ENCODE results near the genes RUSF1, KRBOX5 and TP53TG3.

GRCh38 chr16:31451150-31452279 is 7.8 kb upstream of the ARMC5 start:
- PRO-cap = no peak

DNA sequence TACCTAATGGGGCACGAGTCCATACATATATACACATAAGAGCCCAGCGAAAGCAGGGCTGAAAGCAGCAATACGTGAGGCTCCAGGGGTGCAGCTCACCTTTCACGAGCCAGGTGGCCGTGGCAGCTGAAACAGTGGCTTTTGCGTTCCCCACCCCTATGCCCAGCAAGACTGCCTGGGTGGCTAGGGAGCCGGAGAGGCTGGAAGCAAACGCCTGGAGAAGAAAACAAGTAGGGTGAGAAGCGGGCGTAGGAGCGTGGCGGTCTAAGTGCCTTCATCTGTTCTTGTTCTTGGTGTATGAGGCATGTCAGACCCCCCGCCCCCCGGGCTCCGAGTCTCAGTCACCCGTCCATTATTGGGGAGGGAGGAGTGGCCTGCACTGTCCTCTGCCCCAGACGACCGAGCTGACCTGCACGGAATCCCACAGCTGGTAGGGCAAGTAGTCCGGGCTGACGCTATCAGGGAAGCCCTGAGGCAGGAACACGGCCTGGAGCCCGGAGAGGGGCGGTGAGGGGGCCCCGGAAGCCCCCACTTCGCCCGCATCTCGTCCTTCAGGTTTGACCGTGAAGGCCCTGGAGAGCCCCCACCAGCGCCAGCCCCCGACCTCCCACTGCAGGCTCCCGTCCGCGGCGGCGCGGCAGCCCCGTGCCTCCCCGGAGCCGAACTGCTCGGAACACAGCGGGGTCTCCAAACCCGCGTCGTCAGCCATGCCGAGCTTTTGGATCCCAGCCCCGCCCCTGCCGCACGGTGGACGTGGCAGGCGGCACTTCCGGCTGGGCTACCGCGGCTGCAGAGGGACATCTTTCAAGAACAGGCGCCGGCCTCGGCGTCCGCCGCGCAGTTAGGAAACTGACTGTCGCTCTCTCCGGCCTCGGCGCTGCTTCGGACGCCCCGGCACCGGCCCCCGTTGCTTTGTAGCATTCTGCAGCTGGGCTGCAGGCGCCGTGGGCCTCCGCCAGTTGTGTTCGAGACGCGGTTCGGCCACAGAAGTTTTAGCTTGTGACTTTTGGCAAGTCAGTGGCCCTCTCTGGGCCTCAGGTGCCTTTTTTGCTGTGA is at the start of gene RUSF1:
TSS of gene RUSF1 (minus strand) at position 727 of the 1,056 bp plus-strand sequence.
- PRO-cap = bidirectional peak, plus-strand start at position 852 of the sequence, minus-strand start at position 720 of the sequence

DNA sequence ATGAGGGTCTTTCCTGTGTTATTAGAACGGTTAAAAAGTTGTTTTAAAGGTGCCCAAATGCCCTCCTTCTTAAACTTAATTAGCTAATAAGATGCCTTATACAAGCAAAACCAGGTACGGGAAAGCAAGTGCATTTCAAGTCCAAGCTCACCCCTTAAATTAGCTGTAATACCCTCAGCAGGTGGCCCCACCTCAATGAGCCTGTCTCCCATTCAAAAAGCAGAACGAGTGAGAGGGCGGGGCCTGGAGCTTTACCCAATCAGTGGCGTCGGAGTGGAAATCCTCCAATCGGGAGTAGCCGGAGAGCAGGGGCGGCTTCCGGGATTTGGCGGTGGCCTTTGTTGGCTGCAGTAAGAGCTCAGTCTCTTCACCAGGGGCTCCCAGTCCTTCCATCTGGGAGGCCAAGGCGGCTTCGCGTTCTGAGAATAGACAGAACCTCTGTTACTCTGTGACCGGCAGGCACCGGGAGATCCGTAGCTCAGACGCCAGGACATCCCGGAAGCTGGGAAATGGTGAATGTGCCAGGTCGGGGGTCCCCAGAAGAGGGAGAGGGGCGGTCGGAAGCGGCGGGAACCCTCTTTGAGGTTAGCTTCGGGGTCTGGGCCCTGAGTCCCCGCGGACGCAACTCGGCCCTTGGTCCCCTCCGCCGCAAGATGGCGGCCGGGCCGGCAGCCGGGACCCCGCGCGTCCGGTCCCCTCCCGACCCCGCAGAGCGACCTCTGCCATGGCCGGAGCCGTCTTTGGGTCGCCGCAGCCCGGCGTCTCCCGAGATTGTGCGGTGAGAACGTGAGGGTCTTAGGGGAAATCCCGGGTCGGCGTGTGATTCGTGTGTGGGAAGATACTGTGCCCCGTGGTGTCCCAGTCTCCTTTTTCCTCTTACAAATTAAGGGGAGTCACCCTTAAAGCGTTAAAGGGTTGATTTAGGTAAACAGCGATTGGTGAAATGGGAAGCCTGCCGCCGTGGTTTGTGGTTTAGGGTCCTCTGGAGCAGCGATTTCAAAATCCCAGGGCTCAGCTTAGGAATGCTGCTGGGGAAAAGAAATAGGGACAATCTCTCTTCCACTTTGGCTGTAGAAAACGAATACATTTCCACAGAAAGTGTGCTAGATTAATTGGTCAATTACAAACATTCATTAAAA is at the start of gene KRBOX5:
TSS of gene KRBOX5 (plus strand) at position 321 of the 1,139 bp plus-strand sequence.
- PRO-cap = no peak

GRCh38 chr16:32676128-32676323 is at the start of gene TP53TG3:
Gene TP53TG3, minus strand, starts transcription at chr16:32676165.
- PRO-cap = no peak

GRCh38 chr16:35207423-35207715 is 1748.0 kb downstream of the TP53TG3F start:
- PRO-cap = no peak

- PRO-cap = no peak
Observed at GRCh38 chr16:35506663-35507469, 2047.5 kb downstream of the TP53TG3F start.

GRCh38 chr16:35795283-35795792 is 2335.9 kb downstream of the TP53TG3F start:
- PRO-cap = no peak

GRCh38 chr16:35802366-35802941 is 2343.0 kb downstream of the TP53TG3F start:
- PRO-cap = no peak

DNA sequence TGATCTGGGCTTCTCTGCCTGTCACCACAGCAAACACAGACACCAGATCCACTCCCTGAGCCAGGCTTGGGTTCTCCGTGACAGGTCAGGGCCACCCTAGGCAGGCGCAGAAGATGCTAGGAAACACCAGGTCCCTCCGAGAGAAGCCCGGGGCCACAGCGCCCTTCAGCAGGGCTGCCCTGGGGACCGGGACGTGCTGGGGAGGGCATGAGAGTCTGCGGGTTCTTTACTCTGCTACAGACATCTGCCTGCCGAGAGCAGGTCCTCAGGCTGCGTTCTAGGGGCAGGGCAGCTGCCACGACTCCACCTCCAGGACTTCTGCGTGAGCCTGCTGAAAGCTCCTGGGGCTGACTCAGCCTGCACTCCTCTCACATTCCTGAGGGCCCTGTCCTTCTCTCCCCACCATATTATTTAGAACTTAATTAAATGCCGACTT is 11.5 kb downstream of the MYLK3 start:
- PRO-cap = no peak

DNA sequence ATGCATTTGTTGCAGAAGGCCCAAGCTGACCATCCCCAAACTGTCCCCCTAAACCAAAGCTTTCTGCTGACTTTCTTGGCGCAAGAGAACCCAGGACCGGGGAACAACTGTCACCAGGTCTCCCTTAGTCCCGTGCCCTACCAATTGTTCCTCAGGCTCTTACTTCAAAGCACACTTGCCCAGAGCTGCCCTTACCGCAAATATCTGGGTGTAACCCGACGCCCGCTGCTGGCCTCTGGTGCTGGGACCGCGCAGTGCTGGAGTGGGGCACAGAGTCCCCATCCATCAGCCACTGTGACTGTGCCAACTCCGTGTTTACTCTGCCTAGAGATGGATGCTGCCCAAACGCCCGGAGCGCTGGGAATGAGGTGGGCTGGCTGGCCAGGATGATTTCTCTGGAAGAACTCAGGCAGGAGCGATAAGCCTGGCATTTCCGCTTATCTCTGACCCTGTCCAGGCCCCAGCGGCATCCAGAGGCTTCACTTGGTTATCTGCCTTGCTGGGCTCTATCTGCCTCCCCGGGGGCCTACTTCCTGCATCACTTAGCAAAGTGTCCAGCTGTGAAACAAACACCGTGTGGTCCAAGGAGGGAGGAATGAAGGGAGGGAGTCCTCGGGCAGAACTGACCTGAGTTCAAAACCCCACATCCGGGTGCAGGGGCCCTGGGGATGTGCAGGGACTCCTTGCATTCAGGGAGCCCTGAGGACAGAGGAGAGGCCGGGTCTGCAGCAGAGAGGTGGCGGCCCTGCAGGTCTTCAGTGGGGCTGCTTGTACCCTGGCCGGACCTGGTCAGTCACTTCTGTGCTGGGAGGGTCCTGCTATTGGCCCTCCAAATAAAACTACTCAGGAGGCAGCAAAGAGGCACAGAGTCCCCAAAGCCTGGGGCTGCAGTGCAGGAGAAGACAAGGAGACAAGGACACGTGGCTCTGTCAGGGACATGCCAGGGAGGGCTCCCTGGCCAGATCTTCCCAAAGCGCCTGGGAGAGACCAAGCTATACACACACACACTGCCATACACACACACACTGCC is 9.4 kb upstream of the MYLK3 start:
- PRO-cap = no peak

DNA sequence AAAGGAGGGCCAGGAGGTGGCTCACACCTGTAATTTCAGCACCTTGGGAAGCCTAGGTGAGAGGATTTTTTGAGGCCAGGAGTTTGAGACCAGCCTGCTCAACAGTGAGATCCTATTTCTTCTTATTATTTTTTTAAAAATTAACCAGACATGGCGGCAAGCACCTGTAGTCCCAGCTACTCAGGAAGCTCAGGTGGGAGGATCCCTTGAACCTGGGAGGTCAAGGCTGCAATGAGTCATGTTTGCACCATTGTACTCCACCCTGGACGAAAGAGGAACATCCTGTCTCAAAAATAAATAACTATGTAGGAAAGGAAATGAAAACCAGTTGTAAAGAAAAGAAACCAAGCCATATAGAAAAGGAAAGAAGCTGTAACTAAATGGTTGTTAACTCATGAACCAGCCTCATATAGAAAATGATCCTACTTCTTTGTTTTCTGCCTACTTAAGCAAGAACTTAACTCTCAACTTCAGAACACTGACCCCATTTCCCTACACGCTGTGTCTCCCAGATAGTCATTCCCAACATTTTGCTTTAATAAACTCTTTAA is 19.8 kb upstream of the GPT2 start:
- PRO-cap = no peak

DNA sequence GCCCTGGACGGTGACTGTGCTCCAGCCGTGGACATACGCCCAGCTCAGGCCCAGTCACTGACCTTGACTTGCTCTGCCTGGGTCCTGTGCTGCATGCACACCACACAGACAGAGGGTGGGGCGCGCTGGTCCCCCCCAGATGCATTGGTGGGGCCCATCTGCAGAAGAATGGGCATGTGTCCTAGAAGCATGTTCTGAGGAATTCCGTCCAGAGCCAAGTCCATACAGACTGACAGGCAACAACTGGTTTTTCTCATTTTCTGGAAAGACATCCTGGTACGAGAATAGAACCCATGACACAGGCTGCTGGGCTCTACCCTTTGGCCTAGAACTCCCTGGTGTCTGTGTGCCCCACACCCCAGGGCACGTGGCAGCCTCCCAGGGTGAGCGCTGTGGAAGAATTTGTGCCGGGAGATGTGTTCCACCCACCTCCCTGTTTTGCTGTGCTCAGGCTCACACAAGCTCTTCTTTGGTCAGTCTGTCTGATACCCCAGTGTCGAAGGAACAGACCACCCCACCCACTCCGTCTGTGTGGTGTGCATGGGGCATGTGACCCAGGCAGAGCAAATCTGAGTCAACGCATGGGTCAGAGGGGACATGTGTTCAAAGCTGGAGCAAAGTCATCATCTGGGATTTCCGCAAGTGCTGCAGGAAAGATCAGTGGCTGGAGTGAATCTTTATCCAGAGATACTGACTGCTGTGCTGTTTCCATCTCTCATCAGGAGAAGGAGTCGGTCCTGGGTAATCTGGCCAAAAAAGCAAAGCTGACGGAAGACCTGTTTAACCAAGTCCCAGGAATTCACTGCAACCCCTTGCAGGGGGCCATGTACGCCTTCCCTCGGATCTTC is 39.7 kb downstream of the GPT2 start:
- PRO-cap = no peak

- PRO-cap = no peak
Observed at GRCh38 chr16:46954615-46955028, 18.9 kb downstream of the DNAJA2 start.

DNA sequence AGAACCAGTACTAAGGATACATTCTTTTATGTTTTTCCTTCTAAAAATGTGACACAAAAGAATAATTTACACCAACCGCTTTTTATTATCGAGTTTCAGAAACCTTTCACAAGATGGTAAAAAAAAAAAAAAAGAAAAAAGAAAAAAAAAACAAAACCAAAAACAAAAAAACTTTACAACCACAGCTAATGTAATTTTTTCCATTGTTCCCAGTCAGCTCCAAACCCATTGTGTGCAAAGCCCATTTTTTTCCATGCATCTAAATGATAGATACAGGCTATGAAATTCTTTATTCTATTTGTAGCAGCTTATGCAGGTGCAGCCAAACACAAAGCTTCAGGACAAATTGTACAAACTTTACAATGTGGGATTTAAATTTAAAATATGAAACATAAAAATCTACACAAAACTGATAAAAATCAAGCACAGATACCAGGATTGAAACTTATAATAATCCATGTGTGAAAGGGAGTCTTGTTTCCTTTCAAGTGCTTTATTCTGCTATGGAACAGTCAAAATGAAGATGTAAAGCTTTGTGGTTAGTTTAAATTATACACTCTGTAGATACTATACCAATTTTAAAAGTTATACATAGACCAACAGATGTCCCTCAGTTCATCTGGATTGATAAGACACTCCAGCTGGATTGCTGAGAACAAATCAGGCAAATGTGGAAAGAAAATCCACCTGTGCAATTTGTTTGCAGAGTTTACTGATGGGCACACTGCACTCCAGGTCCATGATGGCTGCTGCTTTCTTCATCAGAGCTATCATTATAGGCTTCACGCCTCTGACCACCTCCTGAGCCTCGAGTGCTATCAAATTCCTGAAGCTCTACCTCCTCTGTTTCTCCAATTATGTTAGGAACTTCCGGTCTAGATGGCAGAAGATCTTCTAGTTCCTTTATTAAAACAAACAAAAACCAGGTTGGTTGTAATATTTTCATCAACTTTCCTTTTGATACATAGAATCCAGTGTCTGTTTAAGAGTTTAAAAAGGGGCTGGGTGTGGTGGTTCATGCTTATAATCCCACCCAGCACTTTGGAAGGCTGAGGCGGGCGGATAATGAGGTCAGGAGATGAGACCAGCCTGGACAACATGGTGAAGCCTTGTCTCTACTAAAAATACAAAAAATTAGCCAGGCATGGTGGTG is 16.8 kb downstream of the DNAJA2 start:
- PRO-cap = no peak

- PRO-cap = no peak
Observed at GRCh38 chr16:46967899-46968280, 5.6 kb downstream of the DNAJA2 start.

DNA sequence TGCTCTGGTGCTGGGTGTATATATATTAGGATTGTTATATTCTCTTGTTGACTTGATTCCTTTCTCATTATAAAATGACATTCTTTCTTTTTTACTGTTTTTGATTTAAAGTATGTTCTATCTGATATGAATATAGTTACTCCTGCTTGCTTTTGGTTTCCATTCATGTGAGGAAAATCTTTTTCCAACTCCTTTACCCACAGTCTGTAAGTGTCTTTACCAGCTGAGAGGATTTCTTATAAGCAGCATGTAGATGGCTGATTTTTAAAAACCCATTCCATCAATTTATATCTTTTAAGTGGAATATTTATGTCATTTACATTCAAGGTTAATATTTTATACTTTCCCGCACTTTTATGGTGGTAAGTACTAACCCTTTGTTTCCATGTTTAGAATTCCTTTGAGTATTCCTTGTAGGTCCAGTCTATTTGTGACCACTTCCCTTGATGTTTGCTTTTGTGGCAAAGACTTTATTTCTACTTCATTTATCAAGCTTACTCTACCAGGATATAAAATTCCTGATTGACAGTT is 153.4 kb upstream of the NETO2 start:
- PRO-cap = no peak

DNA sequence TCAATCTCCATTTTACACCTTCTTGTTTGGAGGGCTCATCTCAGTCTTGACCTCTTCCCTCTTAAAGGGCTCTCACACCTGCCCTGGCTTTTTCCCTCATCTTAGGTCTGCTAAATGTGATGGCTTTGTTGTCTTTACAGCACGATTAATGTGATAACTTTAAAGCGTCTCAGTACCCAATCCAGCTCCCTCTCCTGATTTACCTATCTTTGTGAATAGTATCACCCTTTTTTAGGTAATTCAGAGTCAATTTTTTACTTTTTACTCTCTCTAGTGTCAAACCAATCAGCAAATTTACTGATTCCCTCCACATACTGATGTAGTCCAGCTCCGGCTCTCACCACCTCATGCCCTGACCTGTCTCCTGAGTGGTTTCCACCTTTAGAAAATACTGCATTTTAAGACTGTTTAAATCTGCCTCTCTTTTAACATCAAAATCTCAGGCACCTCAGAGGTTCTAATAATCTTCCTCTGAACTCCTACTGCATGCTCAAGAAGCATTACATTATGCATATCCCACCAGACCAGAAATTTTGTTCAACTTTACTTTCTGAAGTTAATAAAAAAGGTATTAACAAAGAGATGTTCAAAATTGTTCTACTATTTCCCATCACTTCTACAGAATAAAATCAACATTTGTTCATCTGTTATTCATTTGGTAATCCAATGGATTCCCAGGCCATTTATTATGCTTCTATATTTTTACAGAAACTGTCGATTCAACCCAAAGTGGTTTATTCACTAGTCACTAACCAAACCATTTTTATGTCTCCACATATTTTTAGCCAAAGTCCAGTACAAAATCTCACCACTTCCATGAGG is 98.8 kb downstream of the ITFG1 start:
- PRO-cap = no peak

GRCh38 chr16:47574700-47575062 is 113.5 kb downstream of the PHKB start:
- PRO-cap = no peak

- PRO-cap = no peak
Observed at GRCh38 chr16:47633264-47633792, 172.2 kb downstream of the PHKB start.

DNA sequence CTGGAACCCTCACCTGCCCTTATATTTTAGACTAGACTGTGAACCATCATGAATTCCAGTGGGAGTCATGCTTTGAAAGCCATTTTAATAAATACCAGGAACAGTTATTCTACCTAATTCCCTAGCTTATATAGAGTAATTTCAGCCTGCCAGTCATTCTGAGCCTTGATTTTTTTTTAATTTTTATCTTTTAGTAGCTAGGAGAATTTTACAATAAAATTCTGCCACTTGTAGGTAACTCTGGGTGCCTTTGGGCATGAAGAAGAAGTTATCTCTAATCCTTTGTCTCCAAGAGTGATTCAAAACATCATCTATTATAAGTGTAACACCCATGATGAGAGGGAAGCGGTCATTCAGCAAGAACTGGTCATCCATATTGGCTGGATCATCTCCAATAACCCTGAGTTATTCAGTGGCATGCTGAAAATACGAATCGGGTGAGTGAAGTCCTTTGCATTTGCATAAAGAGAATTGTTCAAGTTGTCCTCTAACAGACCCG is 207.9 kb downstream of the PHKB start:
- PRO-cap = no peak